ENCODE results near the gene TOB1.

DNA sequence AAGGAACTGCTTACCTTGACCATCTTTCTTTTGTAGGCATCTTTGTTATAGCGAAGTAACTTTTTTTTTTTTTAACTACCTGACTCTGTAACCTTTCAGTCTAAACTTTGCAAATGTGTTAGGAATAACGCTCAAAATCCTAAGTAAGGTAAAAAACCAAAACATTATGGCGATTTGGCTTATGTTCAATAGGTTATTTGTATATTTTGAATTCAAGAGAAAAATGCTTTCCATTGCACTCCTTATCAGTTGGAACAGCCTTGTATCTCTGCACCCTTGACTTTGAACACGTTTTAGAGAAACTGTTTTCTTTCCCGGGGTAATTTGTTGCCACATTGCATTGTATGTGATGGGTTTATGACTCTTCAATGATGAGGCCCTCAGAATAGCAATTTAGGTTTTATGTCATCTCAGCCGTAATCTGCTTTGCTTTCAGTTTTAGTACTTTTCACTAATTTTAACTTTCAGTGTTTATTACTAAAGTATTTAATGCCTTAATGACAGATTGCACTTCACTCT is 1.7 kb downstream of the LUC7L3 start:
- PRO-cap, result no peak

DNA sequence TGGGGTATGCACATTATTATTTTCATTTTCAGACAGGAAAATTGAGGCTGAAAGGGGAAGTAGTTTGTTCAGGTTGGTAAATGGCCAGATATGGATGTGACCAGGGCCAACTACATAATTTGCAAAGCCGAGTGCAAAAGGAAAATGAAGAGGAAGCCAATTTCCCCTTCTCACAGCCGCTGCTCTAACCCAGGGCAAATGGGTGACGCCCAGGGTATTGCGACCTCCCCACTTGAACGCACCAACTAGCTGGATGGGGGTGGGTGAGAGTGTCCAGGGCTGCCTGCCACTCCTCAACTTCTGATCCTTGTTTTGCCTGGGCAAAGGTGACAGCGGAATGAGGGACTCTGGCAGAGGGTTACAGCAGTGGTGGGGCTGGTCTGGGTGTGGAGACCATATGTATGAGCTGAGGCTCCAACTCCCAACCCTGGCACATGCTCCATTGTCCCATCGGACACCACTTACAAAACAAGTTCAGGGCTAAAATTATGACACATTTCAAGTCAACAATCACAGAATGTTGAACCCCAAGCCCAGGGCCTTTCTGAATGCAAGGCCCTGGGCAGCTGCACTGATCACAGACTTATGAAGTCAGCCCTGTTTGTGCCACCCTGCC is 1.7 kb downstream of the ANKRD40CL start:
- PRO-cap, result no peak

DNA sequence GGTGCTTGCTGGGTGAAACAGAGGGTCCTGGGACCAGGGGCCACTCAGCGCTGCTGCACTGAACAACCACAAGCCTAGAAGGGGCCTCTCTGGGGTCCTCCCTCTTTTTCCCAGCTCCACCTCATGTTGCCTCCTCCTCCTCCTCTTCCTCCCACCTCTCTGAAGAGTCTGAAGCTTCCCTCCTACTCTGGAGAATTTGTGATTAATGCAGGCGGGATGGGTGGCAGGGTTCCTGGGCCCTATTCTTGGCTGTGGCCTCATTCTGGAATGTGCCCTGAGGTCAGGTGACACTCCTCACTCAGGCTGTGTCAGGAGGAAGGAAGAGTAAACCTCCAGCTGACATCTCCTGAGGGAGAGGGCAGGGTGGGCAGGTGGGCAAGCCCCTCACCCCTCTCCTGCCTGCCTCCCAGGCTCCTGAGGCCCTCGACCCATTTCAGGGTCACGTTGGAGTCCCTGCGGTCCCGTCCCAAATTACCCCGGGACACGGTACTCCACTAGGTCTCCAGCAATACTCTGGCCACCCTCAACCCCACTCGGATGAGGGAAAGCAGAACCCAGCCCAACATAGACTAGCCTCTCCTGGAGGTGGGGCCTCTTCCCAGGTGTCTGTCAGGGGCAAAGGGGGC is 10.2 kb downstream of the WFIKKN2 start:
- PRO-cap, result no peak

DNA sequence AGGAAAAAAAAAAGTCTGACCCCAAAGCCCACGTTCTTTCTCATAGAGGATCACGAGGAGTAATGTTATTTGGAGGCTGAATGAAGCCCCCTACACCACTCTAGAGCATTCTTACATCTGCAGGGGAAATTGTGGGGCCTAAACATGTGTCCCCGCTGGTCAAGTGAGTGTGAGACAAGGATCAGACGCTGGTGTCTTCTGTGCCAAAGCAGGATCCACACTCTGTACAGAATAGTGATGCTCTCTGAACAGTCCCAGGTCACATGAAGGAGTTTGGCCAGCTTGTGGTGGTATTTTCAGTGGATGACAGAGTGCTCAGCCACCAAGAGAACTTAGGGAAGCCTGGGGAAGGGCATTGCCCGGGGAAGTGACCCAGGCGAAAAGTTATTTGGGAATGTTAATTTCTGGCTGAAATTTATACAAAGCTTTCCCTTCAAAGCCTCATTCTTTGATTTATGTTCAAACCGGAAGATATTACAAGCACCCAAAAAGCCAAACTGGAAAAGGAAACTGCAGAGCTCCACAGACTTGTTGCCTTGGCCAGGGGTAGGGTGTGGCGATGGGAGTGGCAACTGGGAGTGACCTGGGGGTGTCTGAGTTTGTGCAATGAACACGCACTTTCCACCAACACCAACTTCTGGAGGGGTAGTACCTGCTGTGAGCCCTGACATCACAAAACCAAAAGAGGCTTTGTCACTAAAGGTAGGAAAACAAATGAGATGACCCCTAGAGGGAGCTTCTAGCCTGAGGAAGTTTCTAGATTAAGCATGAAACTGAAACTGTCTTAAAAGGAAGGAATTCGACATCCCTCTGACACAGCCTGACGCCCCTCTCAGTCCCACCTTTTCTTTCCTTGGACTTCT is 14.4 kb downstream of the TOB1 start:
- PRO-cap, result no peak

DNA sequence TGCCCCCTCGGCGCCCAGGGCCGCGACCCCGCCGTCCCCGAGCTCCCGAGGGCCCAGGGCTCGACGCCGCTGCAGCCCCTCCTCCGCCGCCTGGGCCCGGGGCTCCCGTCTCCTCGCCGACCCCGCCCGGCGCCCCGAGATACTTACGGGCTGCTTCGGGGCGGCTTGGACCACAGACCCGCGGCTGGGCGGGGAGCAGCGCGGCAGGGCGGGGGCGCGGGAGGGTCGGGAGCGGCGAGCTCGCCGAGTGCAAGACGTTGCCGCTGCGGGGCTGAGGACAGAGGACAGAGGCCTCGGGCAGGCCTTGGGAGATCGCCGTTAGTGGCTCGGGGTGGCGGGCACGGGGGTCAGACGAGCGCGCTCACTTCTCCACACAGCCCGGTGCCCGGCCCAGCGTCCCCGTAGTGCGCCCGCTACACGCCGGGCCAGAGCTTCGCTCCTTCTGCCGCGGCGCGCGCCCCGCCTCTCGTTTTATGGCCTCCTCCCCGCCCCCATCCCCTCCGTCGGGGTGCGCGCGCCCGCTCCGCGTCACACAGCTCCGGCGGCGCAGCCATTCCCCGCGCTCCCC is at the start of gene TOB1:
Gene TOB1, minus strand, starts transcription at position 444 of the 568 bp plus-strand sequence.
- PRO-cap, result bidirectional peak, plus-strand start outside the sequence, minus-strand start at position 444 of the sequence

GRCh38 chr17:50900080-50900422 is 33.9 kb upstream of the TOB1 start:
- PRO-cap, result no peak

- PRO-cap, result no peak
Measured at GRCh38 chr17:50911515-50912195, 45.5 kb upstream of the TOB1 start.

DNA sequence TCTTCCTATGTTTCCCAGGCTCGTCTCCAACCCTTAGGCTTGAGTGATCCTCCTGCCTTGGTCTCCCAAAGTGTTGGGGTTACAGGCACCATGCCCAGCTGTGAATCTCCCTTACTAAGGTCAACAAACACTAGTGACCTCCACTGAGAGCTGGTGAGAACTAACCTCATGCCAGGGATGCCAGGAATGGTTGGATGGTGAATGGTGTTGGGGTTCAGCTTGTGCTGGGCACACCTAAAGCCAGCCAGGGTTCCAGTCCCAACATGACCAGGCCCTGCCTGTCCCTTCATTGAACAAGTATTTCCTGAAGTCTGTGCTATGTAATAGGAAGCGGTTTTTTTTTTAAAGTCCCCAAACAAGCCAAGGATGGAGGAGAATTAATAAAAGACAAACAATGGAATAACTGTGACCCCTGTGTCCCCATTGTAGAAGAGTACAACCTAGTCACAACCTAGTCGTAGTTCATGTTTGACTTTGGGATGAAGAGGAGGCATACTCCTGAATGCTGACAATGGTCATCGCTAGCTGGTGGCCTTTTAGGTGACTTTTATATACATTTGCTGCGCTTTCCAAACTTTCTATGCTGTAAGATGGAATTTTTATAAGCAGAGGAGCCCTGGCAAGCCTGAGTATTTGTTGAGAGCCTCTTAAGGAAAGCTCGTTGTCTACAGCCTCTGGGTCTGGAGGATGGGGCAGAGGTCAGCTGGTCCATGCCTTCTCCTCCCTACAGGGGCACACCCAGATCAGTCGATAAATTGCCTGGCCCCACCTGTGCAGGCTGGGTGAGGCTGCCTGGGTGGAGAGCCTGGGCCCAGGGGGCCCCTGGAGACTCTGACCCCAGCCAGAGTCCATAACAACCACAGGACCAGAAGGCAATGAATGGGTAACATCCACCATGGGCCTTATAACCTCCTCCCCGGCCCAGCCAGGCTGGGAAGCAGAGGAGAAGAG is 56.2 kb upstream of the TOB1 start:
- PRO-cap, result no peak

DNA sequence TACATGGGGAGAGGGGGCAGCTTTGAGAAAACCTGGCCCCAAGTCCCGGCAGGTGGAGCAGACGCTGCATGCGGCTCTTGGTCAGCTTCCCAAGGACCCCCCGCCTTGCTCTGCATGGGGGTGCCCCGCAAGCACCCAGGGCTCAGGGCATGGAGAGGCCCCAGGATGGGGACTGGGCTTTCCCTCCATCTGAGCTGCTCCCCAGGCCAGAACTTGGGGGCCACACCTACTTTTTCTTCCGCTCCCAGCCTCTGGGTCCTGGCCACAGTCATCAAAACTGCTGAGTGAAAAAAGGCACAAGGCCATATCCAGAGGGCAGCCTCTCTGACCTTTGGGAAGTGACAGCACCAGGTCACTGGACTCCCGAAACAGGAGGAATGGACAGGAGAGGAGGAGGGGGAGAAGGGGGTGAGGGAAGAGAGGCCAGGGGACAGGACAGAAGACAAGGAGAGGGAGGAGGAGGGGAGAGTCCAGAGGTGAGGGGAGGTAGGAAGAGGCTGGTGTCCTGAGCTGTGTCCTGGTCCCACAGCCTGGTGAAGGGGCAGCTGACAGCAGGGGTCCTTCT is 73.6 kb upstream of the TOB1 start:
- PRO-cap, result no peak

DNA sequence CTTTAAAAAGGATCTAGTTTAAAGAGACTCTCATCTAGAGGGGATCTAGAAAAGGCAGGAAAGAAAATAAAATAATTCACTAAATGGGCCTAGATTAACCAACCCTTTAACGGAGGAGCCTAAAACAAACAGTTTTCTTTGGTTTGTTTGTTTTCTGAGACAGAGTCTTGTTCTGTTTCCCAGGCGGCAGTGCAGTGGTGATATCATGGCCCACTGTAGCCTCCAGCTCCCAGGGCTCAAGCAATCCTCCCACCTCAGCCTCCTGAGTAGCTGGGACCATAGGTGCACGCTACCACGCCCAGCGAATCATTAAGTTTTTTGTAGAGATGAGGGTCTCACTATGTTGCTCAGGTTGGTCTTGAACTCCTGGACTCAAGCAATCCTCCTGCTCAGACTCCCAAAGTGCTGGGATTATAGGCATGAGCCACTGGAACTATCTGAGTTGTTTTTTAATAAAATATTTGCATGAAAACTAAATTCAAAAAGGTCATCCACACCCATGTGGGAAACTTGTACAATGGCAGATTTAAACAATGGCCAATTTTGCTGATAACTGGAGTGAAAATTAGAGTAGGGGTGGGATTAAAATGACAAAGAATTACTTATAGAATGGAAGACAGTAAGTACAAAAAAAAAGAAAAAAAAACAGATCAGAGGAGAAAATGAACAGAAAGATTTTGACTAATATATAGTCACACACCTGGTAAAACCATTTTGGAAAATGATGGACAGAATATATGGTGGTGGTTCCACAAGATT is 122.4 kb upstream of the TOB1 start:
- PRO-cap, result no peak

- PRO-cap, result no peak
Measured at GRCh38 chr17:51019924-51020677, 100.6 kb downstream of the SPAG9 start.

DNA sequence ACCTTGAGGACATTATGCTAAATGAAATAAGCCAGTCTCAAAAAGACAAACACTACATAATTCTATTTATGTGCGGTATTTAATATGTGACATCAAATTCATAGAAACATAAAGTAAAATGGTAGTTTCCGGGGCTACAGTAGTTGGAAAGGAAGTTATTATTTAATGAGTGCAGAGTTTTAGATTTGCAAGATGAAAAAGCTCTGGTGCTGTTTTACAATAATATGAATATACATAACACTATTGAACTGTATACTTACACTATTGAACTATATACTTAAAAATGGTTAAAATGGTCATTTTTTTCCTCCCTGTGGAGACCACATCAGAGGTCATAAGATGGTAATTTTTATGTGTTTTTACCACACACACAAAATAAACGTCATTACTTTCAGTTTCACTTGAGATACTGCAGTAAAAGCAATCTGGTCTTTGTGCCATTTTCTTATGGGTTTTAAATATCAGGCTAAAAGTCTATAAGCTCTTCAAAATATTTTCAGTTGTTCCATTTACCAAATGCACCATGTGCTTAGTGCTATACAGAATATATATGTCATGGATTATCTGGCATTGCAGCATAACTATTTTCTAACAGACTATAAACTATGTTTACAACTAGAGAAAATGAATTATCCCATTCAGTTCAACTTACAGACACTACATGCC is 90.9 kb downstream of the SPAG9 start:
- PRO-cap, result no peak

DNA sequence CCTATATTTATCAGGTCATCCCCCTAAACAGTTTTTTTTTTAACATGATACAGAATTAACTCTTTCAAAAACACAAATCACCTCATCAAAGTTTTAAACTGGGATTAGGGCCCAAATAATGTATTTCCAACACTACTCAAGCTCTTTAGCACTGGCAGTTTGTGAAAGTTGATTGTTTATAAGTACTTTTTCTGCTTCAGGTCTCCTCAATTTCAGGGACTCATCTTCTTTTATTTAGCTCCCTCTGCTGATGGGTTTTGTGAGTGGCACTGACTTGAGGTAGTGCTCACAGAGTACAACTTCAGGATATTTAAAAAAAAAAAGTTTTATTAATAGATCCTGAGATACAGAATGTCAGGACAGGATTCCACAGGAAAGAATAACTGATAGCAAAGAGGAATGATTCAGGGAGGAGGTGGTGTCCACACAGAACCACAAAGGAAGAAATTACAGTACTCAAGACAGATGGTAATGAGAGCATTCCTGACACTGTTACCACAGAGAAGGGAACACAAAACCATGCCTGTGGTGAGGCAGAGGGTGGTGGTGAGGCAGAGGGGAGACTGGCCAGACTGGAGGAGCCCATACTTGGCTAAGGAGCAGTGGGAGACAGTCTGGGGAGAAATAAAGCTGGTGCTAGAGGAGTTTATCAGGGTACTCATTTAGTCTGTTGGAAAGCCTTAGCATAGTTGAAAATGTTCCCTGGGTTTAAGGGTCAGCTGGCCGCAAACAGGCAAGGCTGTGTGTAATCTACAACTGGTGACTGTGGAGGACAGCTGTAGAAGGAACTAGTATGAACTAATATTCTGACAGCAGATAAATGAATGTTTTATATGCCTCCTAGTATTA is 63.7 kb downstream of the SPAG9 start:
- PRO-cap, result unidirectional peak, plus-strand start at position 536 of the sequence

DNA sequence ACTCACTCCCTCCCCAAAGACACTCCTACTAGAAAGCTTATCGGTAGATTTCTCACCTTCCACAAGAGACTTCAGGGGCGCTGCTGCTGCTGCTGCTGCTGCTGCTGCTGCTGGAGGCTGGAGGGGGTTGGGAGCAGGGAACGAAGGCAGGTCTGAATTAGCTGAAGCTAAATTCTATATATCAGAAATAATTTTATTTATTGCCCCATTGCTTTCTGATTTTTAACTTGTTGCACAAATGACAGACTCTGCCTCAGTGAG is 25.9 kb upstream of the HLF start:
- PRO-cap, result bidirectional peak, plus-strand start at position 55 of the sequence, minus-strand start outside the sequence

- PRO-cap, result no peak
Measured at GRCh38 chr17:55263435-55263801, 1.3 kb upstream of the HLF start.

DNA sequence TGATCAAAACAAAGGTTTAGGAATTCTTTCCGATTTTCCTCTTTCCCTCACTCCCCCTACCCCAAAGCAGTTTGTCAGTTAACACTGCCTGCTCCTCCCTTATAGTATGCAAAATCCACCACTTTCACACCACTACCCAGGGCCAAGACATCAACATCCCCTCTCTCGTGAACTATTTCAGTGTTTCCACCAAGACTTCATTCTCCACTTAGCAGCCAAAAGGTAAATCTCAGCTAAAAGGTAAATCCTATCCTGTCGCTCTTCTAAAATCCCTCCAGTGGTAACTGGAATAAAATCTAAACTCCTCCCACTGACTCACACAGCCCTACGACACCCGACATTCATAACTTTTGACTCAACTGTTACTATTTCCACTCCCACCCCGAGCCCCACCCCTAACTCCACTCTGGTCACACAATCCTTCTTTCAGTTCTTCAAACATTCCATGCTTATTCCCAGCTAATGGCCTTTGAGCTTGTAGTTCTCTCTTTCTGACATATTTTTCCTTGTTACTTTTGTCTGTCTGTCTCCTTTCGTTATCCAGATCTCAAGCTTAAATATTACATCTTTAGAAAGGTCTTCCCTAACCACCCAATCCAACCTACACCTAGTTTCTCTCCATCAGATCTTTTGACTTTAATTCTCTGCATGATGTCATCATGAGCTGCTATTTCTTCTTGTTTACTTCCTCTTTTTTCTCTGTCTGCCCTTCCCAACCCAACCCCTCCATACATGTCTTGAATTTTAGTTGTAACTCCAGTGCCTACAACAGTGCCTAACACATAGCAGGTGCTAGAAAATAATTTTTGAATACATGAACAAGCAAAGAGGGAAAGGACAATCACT is 146.5 kb downstream of the TMEM100 start:
- PRO-cap, result no peak

GRCh38 chr17:56592608-56593100 is 845 bp upstream of the NOG start:
- PRO-cap, result unidirectional peak, plus-strand start at chr17:56592760

- PRO-cap, result no peak
Measured at GRCh38 chr17:56599026-56599534, 5.6 kb downstream of the NOG start.

- PRO-cap, result no peak
Measured at GRCh38 chr17:56754876-56755251, 78.9 kb downstream of the C17orf67 start.

- PRO-cap, result no peak
Measured at GRCh38 chr17:56787021-56787639, 46.6 kb downstream of the C17orf67 start.